A549 (cell line): ENCODE measurements around a stretch of chr5.

- PRO-cap = no peak
CAGE:
- cytosol, long polyA plus RNA = no peak
- long polyA plus RNA = no peak
- nucleus, long polyA plus RNA = no peak
Measured at GRCh38 chr5:171899676-171900464, 106.6 kb downstream of the FBXW11 start.

GRCh38 chr5:172129109-172129979, 58.7 kb downstream of the STK10 start:
- PRO-cap = no peak
CAGE:
- cytosol, long polyA plus RNA = no peak
- long polyA plus RNA = no peak
- nucleus, long polyA plus RNA = no peak

GRCh38 chr5:172144022-172144923, 43.8 kb downstream of the STK10 start:
- PRO-cap = no peak
CAGE:
- cytosol, long polyA plus RNA = no peak
- long polyA plus RNA = no peak
- nucleus, long polyA plus RNA = no peak

- PRO-cap = no peak
CAGE:
- cytosol, long polyA plus RNA = no peak
- long polyA plus RNA = no peak
- nucleus, long polyA plus RNA = no peak
Measured at GRCh38 chr5:172170736-172171156, 17.3 kb downstream of the STK10 start.

DNA sequence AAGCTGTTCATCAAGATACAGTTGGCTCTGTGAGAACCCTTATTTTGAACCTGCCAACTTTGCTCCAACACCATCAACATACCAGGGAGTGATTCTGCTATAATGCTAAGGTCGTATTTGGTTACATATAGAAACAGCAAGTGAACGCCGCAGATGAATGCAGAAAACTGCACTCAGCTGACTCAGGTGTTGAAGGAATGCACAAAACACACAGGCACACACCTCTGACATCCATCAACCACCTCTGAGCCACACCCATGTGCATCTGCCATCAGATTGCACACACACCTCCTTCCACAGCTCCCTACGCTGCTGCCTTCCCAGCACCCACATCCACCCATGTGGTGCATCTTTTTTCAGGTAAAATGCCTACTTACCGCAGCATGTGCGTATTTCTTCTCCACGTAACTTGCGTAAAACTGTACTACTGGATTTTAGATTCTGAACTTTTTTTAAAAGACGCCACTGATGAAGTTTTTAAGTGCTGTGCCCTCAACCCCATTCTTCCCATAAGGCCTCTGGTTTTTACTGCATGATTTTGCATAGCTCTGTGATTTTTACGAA, 7.1 kb downstream of the STK10 start:
- PRO-cap = no peak
CAGE:
- cytosol, long polyA plus RNA = no peak
- long polyA plus RNA = no peak
- nucleus, long polyA plus RNA = no peak

GRCh38 chr5:172187330-172187549, 784 bp downstream of the STK10 start:
- PRO-cap = no peak
CAGE:
- cytosol, long polyA plus RNA = no peak
- long polyA plus RNA = no peak
- nucleus, long polyA plus RNA = no peak

DNA sequence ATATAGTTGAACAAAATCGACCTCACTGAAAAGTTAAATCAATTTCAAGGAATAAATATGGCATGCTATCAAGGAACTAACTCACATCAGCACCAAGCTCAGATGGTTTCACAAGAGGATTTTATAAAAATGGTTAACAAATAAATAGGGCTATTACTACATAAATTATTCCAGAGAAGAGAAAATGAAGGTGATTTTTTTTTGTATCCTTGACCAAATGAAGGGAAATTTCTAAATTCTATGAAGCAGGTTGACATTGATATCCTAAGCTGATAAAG, 20.3 kb upstream of the UBTD2 start:
- PRO-cap = no peak
CAGE:
- cytosol, long polyA plus RNA = no peak
- long polyA plus RNA = no peak
- nucleus, long polyA plus RNA = no peak

DNA sequence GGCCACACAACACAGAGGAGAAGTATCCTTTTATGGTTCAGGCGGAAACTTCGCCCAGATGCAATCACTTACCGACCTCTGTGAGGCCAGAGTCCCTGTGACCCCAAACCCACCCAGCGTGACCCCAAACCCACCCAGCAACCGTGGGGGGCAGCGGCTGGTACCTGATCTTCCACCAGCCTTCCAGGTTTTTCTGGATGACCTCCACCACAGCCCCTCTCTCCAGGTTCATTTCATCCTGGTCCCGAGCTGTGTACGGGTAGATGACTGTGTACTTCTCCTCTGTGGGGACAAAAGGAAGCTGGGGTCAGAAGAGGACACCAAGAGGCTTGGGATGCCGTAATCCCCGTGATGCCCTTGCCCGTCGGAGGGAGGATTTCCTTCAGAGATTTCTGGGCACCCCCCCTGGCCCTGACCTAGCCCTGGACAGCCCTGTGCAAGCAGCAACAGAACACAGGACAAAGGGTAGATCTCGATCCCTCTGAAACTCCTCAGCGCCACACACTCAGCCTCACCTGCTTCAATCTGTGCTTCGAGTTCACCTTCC, 70.2 kb upstream of the UBTD2 start:
- PRO-cap = no peak
CAGE:
- cytosol, long polyA plus RNA = no peak
- long polyA plus RNA = no peak
- nucleus, long polyA plus RNA = no peak

DNA sequence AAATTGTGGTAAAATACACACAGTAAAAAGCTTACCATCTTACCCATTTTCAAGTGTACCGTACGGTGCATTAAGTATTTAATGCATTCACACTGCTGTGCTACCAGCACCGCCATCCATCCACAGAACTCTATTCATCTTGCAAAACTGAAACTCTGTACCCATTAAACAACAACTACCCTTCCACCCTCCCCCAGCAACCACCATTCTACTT, 70.1 kb downstream of the SH3PXD2B start:
- PRO-cap = no peak
CAGE:
- cytosol, long polyA plus RNA = no peak
- long polyA plus RNA = no peak
- nucleus, long polyA plus RNA = no peak

DNA sequence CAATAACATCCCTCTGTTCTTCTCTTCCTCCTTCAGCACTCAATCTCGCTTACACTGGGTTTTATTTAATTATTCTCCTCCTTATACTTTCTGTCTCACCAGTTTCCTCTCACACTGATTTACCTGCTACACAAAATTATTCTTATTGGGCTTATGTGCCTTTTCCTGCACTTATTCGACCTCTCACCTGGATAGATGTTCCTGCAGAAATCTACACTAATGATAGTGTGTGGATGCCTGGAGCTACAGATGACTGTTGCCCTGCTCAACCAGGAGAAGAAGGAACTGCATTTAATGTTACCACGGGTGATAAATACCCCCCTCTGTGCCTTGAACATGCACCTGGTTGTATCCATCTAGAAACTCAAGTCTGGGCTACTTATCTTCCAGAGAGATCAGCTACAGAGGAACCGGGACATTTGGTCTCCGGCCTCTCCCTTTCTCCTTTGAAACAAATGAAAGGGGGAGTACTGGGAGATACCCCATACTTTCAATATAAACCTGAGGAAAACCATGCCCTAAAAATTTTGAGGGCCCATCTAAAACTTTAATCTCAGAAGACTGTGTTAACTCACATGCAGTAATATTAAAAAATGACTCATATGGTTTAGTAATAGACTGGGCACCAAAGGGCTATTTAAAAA, 54.5 kb downstream of the SH3PXD2B start:
- PRO-cap = no peak
CAGE:
- cytosol, long polyA plus RNA = no peak
- long polyA plus RNA = no peak
- nucleus, long polyA plus RNA = no peak

DNA sequence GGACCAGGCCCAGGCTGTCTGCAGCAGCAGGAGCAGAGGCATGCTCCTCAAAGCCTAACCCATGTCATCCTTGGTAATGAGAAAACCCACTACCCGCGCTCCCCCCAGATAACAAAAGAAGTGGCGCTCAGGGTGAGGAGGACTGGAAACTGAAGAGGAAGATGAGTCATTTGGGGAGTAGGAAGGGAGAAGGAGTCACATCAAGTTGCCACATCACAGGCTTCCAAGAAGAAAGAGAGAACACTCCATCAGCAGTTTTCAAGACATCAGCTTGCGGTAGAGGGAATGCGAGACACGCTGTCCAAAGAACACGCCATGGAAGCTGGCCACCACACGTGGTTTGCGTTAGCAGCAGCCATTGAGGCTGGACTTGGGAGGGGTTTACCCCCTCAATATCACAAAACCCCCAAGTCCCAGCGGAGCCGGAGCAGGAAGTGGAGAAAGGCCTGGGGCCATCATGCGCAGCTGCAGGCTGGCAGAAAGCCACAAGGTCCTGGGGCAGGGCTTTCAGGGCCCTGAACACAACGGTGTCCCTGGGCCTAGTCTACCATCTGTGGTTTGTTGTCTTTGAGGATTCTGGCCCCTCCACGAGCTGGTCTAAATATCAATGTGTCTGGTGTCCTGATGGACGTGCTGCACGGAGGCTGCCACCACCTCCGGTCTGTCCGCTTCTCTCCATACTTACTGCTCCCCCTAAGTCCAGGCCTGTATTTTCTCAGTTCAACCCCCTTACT, 41.4 kb downstream of the SH3PXD2B start:
- PRO-cap = no peak
CAGE:
- cytosol, long polyA plus RNA = no peak
- long polyA plus RNA = no peak
- nucleus, long polyA plus RNA = no peak

- PRO-cap = no peak
CAGE:
- cytosol, long polyA plus RNA = no peak
- long polyA plus RNA = no peak
- nucleus, long polyA plus RNA = no peak
Measured at GRCh38 chr5:172437323-172438076, 16.8 kb downstream of the SH3PXD2B start.

- PRO-cap = no peak
CAGE:
- cytosol, long polyA plus RNA = no peak
- long polyA plus RNA = no peak
- nucleus, long polyA plus RNA = no peak
Measured at GRCh38 chr5:172445399-172446330, 8.7 kb downstream of the SH3PXD2B start.

DNA sequence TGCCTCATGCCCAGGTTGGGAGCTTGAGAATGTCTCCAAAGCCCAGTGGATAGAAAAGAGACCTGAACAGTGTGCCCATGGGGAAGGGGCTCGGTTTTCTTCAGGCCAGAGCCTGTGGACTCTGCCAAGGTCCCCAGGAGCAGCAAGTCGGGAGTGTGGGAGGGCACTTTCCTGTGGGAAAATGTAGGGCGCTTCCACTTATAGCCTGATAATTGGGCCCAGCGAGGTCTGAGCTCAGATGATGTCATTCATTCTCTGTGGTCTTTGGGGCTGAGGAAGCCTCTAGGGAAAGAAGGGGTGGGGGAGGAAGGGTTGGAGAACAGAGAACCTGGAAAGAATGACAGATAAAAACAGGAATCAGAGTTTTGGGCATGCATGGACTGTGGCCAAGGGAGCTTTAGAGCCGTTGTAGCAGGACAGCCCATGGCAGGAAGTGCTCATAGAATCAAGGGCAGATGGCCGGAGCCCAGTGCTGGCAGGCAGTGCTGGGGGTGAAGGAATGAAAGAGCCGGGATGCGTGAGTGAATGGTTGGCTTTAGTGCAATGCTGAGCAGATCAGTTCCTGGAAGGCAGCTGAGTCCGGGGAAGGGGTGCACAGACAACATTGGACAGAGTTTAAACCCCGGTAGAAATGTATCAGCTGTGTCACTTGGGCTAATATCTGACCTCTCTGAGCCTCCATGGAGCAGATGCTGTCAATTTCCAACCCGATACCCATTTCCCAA, 42.6 kb upstream of the SH3PXD2B start:
- PRO-cap = no peak
CAGE:
- cytosol, long polyA plus RNA = no peak
- long polyA plus RNA = no peak
- nucleus, long polyA plus RNA = no peak

DNA sequence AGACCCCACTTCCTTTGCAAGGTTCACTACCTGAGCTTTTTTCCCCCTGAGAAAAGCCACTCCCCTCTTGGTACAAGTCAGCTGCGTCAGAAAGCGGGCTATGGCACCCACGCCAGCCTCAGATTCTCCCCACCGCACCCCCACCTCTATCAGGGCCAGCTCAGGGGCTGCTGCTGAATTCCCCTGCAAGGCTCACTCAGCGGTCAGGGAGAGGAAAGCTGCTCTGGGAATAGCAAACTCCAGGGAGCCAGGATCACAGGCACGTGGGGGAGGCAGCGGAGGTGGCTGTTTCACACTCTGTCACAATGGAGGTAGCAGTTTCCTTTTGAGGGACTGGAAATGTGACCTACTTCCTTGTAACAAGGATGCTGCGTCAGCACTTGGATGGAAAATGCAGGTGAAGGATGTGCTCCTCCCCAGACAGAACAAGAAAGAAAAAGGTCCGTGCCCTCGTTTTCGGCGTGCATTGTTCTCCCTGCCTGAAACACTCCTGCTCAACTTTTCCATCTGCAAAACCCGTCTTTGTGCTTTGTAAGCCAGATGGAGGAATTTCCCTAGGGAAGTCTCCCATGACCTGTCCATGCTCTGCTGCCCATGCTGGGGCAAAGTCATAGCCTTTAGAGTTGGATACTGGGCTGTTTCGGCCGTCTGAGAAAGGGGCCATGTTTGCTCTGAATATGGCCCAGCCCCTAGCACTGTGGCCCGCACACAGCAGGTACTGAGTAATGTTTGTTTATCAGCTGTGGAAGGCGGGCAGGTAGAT, 55.1 kb upstream of the SH3PXD2B start:
- PRO-cap = no peak
CAGE:
- cytosol, long polyA plus RNA = no peak
- long polyA plus RNA = no peak
- nucleus, long polyA plus RNA = no peak

DNA sequence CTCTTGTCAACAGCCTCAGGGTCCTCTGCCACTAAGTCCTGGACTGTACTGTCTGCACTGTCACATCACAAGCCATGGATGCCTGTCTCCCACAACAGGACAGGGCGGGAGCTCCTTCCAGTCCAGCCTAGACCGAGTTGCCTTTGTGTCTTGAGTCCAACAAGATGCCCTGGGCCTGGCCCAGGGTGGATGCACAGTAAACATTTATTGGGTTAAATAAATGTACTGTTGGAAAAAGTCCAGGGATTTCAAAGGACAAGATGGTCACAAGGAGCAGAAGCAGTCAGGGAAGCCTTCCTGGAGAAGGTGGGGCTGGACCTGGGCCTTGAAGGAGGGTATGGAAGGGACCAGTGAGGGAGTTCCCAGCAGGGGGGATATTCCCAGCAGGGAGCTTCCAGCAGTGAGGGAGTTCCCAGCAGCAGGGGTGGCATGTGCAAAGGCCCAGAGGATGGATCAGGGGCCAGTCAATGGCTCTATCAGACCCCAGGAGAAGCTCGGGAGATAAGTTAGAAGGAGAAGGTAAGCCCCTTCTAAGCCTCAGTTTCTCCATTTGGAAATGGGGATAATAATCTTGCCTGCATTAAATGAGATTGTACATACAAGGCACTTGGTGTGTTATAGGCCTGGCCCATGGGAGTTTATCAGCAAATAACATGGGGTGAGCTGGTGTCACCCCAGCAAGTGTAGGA, 72.6 kb upstream of the NEURL1B start:
- PRO-cap = no peak
CAGE:
- cytosol, long polyA plus RNA = no peak
- long polyA plus RNA = no peak
- nucleus, long polyA plus RNA = no peak

DNA sequence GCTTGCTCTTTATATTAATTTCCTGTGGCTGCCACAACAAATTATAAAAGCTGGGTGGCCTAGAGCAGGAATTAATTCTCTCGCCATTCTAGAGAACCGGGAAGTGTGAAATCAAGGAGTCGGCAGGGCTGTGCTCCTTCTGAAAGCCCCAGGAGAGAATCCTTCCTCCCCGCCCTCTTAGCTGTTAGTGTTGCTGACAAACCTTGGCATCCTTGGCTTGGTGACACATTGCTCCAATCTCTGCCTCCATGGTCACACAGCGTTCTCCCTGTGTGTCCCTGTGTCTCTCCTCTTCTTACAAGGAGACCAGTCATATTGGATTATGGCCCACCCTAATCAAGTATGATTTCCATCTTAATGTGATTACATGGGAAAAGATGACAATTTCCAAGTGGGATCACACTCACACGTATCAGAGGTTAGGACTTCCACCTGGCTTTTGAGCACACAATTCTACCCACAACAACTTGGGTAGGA, 55.9 kb upstream of the NEURL1B start:
- PRO-cap = no peak
CAGE:
- cytosol, long polyA plus RNA = no peak
- long polyA plus RNA = no peak
- nucleus, long polyA plus RNA = no peak

- PRO-cap = no peak
CAGE:
- cytosol, long polyA plus RNA = no peak
- long polyA plus RNA = no peak
- nucleus, long polyA plus RNA = no peak
Measured at GRCh38 chr5:172680542-172681342, 39.7 kb downstream of the NEURL1B start.

GRCh38 chr5:172696415-172696885, 55.4 kb downstream of the NEURL1B start:
- PRO-cap = no peak
CAGE:
- cytosol, long polyA plus RNA = no peak
- long polyA plus RNA = no peak
- nucleus, long polyA plus RNA = no peak

- PRO-cap = no peak
CAGE:
- cytosol, long polyA plus RNA = no peak
- long polyA plus RNA = no peak
- nucleus, long polyA plus RNA = no peak
Measured at GRCh38 chr5:172701587-172702098, 60.6 kb downstream of the NEURL1B start.